Sternocleidomastoid (tissue), 1 donor: ENCODE results near the gene PIWIL1.

DNA sequence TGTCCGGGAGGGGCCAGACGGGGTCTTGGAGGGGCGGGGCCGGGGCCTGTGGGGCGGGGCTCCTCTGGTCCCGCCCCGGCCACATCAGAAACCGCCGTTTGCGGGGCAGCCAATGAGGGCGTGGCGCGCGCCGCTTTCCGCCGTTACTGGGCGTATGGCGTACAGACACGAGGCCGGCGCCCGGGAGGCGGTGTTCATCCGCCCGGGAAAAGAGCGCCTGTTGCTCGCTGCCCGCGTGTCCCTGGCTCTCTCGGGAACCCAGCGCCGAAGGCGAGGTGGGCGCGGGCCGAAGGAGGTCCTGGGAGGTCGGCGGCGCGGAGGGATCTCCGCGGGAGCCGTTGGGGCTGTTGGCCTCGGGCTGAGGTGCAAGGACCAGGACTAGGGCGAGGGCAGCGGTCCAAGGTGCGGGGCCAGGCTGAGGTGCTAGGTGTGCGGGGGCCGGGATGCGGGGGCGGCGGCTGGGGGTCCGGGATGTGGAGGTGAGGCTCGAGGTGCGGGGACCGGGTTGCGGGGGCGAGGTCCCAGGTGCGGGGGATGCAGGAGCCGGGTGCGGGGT, at the start of gene PIWIL1:
PIWIL1 (plus strand) TSS at position 143 of the 556 bp plus-strand sequence.
- PRO-cap: no peak

- PRO-cap: bidirectional peak, plus-strand start at chr12:130871163, minus-strand start at chr12:130871003
Measured at GRCh38 chr12:130870496-130871375, 1.1 kb upstream of the RAN start.

DNA sequence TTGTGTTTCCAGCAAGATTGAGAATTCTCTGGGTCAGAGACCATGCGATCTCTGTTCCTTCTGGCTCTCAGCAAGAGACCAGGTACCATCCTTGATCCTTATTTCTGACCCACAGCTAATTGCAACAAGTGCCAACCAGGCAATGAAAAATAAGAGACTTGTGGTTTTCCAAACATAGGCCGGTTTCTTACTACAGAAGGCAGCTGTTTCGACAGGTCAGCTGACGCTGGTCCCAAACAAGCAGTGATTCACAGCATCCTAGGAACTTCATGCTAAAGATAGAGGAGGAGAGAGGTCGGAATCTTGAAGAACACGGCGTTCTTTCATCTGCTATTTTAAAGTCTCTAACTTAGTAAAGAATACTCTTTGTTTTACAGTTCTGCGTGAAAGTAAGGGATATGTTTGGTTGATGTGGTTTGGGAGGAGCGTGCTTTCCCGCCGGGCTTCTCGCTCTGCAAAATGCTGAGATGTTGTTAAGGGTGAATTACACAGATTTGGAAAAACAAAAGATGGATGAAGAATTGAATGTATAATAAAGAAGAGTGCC, 28.0 kb upstream of the ADGRD1 start:
- PRO-cap: no peak

DNA sequence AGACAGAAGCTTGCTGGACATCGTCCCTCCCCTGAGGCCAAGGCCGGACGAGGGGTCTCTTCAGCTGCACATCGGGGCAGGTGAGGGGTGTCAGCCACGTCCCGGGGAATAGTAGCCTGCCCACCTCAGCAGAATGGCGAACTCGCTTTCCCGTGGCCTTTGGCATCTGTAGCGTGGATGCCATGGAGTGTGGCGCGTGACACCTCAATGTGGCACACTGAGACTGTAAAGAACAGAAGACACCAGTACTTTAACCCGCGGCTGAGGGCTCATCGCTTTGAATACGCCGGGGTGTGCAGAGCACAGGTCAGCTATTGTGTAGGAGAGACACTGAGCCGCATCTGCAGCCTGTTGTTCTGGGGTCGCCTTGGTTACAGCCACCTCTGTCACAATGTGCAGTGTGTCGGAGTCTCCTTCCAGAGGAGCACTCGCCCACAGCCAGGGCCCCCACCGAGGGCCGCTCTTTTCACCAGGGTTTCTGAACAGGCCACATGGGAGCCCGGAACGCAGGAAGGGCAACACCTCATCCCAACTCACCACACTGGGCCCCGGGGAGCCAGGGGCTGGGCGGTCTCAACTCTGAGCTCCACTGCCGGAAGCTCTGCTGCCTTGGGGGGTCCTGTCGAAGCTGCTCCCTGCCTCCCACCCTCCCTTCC, 77.0 kb downstream of the ADGRD1 start:
- PRO-cap: no peak

GRCh38 chr12:131047282-131047956, 93.7 kb downstream of the ADGRD1 start:
- PRO-cap: no peak

- PRO-cap: no peak
Measured at GRCh38 chr12:131104317-131105067, 150.8 kb downstream of the ADGRD1 start.

DNA sequence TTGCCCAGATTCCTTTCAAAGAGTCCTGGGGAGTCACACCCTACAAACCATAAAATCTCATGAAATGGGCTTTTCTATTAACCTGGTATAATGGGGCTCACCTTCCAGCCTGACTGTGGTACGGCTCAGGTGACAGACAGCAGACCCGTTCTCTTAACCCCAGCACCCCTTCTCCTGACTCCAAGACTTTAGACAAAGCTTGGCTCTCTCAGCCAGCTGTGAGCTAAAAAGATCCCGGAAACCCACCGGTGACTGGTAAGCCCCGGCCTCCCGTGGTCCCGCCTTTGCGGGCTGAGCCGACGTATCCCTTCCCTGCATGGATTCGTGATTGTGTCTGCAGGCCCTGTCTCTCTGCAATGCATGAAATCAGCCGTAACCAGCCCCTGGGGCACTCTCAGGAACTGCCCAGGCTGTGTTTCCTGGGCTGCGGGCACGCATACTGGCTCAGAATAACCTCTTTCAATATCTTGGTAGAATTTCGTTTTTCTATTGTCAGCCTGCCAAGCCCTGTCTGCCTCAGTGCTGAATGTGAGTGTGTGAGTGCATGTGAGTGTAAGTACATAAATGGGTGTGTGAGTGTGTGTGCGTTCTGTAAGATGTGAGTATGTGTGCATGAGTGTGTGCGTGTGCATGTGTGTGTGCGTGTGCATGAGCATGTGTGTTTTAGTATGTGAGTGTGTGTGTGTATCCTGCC, 268.5 kb downstream of the ADGRD1 start:
- PRO-cap: no peak

- PRO-cap: no peak
Measured at GRCh38 chr12:131242767-131243381, 289.2 kb downstream of the ADGRD1 start.

- PRO-cap: no peak
Measured at GRCh38 chr12:131267977-131268428, 314.3 kb downstream of the ADGRD1 start.

- PRO-cap: no peak
Measured at GRCh38 chr12:131366181-131366968, 344.5 kb upstream of the SFSWAP start.

GRCh38 chr12:131530276-131530900, 180.5 kb upstream of the SFSWAP start:
- PRO-cap: no peak

GRCh38 chr12:131604296-131605002, 106.4 kb upstream of the SFSWAP start:
- PRO-cap: no peak

DNA sequence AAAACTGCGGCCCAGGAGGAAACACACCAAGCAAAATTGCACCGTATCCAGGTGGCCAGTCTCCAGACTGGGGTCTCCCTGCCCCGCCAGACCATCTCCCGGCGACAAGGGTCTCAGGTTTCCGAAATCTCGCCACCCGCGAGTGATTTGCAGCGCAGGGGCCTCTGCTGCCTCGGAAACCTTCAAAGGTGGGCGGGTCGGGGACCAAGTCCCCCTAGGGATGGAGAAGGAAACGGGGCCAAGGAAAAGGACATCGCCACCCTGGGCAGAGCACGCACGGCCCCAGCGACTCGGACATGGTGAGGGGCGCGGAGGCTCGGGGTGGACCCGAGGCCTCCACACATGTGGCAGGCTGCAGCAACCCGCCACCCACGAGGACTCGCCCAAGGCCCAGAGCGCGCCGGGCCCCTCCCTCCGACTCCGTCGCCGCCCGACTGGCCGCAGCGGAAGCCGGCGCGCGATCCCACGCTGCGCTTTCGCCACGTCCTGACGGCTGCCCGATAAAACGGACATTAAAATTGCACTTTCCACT, 418 bp upstream of the SFSWAP start:
- PRO-cap: bidirectional peak, plus-strand start outside the sequence, minus-strand start at position 436 of the sequence

- PRO-cap: no peak
Measured at GRCh38 chr12:131713114-131713928, 2.4 kb downstream of the SFSWAP start.

DNA sequence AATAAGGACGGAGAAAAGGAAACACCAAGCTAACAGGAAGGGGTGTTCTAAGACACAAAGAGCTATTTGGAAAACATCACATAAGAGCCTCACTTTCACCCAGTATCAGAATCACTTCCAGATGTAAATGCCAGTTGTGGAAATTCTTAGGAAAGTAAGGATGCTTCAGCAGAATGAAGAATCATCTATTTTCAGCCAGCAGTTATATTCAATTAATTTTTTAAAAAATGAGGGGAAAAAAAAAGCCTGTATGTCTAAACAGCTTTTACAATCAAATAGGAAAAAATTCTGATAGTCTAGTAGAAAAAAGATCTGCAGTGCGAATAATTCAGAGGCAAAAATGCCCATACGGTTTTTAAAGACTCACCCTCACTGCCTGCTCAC, 25.3 kb downstream of the SFSWAP start:
- PRO-cap: no peak

- PRO-cap: no peak
Measured at GRCh38 chr12:131757442-131757864, 46.6 kb downstream of the SFSWAP start.

DNA sequence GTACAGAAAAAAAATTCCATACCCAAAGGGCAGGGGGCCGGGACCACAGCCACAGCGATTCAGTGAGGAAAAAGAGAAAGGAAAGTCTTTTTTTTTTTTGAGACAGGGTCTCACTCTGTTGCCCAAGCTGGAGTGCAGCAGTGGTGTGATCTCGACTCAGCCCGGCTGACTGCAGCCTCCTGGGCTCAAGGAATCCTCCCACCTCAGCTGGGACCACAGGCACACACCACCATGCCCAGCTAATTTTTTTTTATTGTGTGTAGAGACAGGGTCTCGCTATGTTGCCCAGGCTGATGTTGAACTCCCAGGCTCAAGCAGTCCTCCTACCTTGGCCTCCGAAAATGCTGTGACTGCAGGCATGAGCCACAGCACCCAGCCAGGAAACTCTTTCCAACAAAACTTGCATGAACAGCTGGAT, 35.2 kb upstream of the MMP17 start:
- PRO-cap: no peak

- PRO-cap: bidirectional peak, plus-strand start at chr12:131896594, minus-strand start at chr12:131896488; unidirectional peak, minus-strand start at chr12:131896688; bidirectional peak, plus-strand start at chr12:131896838, minus-strand start at chr12:131896688
Measured at GRCh38 chr12:131896371-131897466, 2.3 kb downstream of the ULK1 start.

- PRO-cap: no peak
Measured at GRCh38 chr12:131992293-131993211, 42.8 kb downstream of the EP400 start.

- PRO-cap: no peak
Measured at GRCh38 chr12:132050922-132051484, 93.1 kb downstream of the DDX51 start.